ENCODE measurements around a stretch of chr18.

DNA sequence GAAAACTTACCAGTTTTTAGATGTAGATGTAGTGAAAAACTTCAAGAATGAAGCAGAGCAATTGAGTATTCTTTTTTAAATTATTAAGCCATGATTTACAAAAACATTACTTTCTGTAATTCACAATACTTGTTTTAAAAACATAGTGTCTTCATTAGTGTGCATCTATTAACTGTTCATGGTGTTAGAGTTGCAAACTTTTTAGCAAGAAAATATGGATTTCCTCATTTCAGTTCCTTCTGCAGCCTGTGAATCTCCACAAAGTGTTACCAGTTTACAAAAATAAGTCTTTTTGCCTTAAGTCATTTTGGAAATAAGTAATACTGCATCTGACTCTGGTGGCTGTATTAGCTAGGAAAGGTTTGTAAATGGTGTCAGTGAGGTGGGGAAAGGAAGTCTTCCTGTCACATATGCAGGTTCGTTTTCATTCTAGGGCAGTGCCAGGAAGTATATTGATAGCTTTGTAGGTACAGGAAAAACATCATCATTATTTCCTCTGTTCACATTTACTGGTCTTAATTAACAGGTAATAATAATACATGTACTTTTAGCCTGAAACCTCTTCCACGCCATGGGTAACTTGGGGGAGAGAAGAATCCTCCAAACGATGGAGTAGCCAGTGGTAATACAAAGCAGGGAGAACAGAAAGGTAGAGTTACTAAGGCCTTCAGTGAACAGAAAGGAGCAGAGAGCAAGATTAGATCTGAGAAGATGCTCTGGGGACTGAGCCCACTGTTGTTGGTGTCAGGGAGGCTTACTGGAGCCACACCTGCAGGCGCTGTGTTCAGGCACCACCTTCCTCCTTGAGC, 34.7 kb downstream of the RNMT start:
- RAMPAGE, long total RNA: no peak
- RRBS: no CpG with 5 or more reads among the region's 4 CpGs

DNA sequence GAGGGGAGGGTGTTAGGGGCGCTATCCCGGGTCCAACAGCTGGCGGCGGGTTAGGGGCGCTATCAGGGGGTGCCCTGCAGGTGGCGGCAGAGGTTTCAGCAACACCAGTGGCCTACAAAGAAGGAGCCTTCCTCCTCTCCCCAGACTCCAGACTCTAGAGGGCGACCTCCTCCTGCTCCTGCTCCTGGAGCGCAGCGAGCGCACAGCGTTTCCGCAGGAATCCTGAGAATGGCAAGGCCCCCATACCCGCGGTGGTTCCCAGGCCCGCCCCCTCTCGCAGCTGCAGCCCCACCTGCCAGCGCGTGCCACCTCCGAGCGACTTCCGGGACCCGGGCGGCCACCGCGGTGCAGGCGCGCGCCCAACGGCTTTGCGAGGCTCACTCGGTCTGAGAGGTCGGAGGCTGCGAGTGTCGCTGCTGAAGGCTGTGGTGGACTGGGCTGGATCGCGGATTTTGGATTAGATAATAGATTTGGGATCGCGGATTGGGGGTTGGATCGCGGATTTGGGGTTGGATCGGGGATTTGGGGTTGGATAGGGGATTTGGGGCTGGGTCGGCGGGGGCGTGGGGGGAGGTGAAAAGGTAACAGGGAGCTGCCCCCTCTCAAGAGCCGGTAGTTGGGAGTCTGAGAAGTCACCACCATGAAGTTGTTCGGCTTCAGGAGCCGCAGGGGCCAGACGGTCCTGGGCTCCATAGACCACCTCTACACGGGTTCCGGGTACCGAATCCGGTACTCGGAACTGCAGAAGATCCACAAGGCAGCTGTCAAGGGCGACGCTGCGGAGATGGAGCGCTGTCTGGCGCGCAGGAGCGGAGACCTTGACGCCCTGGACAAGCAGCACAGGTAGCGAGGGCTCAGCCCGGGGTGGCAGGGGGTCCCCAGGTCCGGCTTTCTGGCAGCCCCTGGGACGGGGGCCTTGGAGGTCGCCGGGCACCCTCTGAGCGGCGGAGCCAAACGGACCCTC, 46.8 kb upstream of the ZNF519 start:
- RAMPAGE, long total RNA: no peak
- RRBS: 17% methylated on average over 3 of the region's 70 CpGs

DNA sequence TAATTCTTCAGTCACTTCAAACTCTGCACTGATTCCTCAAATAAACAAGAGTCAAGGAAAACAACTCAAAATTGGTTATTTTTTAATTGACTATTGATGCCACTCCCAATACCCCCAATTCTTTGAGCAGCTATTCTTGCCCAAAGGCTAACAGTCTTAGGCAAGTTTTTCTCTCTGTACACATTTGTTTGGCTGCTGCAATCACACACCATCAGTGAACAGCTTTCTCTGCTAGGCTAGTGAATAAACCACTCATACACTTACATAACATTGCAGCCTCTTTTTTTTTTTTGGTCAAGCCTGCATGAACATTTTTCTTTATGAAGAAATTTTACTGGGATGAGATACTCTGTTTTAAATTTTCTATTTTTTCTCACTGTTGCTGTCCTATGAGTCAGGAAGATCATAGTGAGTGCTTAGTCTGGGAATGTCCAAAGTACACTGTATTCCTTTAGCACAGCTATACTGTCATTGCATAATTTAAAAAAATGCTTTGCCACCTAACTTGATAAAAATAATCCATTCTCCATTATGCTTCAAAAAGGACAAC, 58.5 kb downstream of the ROCK1 start:
- RAMPAGE, long total RNA: no peak

GRCh38 chr18:21056753-21057429, 54.7 kb downstream of the ROCK1 start:
- RAMPAGE, long total RNA: no peak
- RRBS: no CpG with 5 or more reads among the region's 2 CpGs

- RAMPAGE, long total RNA: no peak
- RRBS: no CpG with 5 or more reads among the region's 12 CpGs
Observed at GRCh38 chr18:21131697-21132288, 20.2 kb upstream of the ROCK1 start.

DNA sequence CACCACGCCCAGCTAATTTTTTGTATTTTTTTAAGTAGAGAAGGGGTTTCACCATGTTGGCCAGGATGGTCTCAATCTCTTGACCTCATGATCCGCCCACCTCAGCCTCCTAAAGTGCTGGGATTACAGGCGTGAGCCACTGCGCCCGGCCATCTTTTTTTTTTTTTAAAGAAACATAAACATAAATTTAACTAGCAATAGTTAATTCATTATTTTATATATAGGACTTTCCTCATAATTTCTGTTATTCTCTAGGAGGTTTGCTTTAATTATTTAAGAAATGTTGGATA, 43.2 kb upstream of the GREB1L start:
- RAMPAGE, long total RNA: no peak
- RRBS: no CpG with 5 or more reads among the region's 5 CpGs

DNA sequence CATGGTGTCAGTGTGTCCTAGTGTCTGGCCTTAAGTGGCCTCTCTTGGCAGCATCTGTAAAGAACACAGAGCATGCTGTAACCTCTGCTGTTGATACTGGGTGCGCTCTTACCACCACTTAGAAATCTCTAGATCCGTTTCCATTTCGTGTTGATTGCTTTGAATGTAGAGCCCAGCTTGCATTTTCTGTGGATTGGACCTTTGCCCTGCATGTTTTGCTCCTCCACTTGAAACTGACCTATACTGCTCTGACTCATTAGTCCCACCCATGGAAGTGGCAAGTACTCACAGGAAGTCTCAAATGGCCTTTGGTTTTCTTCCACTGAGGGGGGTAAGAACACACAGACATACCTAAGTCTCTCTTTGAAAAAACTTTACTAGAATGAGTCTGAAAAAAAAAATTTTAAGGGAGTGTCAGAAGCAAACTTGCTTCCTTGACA, 88.3 kb downstream of the GREB1L start:
- RAMPAGE, long total RNA: no peak
- RRBS: no CpG with 5 or more reads among the region's 3 CpGs

DNA sequence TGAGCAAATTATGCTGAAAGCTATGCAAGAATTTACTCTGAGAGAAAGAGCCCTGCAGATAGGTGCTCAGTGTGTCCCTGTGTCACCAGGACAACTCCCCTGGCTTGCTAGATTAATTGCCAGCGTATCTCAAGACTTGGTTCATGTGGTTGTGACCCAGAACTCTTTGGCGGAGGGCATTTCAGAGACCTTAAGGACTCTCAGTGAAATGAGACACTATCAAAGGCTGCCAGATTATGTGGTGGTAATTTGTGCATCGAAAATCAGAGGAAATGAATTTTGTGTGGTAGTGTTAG, 151.0 kb downstream of the ESCO1 start:
- RAMPAGE, long total RNA: no peak
- RRBS: no CpG with 5 or more reads among the region's 3 CpGs

GRCh38 chr18:21704866-21705115, 217 bp upstream of the ABHD3 start:
- RAMPAGE, long total RNA: no peak
- RRBS: 0% methylated on average over 3 of the region's 19 CpGs

DNA sequence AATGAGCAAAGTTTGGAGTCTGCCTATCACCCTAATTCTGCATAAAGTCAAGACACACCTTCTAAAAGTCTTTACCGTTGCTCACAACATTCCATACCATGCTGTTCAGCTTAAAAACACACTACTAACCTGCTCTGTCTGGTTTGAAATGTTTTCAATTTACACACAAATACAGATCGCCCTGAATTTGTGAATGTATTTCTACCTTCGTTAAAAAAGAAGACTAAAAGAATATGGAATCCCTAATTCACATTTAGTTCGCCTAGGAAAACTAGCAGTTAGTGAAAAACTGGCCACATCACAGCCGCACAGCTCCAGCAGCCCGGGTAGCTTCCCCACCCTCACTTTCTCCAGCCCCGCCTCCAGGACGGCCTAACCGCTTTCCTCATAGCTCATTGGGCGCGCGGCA, 316 bp upstream of the MIB1 start:
- RAMPAGE, long total RNA: no peak
- RRBS: 2% methylated on average over 5 of the region's 12 CpGs

GRCh38 chr18:21900612-21901125, 160.1 kb downstream of the MIB1 start:
- RAMPAGE, long total RNA: no peak
- RRBS: no CpG with 5 or more reads among the region's 6 CpGs

DNA sequence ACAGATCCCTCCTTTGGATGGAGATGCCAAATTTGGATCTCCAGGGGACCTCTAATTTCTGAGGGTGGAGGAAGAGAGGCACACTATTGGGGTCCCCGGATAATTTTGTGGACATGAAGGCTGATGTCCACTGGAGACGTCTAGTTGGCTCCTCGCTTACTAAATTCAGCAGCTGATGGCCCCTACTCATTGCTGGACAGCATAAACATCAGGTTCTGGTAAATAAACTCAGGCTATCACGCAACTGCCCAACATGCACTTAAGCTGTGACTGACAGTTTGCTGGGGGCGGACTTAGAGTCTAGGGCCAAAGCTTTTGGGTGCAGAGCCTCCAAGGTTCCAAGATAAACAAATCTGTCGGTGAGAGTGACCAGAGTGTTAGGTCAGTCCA, 188.8 kb upstream of the GATA6 start:
- RAMPAGE, long total RNA: no peak
- RRBS: no CpG with 5 or more reads among the region's 6 CpGs

- RAMPAGE, long total RNA: no peak
- RRBS: no CpG with 5 or more reads among the region's 1 CpG
Observed at GRCh38 chr18:21980983-21981212, 188.5 kb upstream of the GATA6 start.

- RAMPAGE, long total RNA: no peak
- RRBS: no CpG with 5 or more reads among the region's 4 CpGs
Observed at GRCh38 chr18:22106413-22106900, 62.9 kb upstream of the GATA6 start.

- RAMPAGE, long total RNA: no peak
- RRBS: no CpG with 5 or more reads among the region's 4 CpGs
Observed at GRCh38 chr18:22115555-22115888, 53.9 kb upstream of the GATA6 start.

DNA sequence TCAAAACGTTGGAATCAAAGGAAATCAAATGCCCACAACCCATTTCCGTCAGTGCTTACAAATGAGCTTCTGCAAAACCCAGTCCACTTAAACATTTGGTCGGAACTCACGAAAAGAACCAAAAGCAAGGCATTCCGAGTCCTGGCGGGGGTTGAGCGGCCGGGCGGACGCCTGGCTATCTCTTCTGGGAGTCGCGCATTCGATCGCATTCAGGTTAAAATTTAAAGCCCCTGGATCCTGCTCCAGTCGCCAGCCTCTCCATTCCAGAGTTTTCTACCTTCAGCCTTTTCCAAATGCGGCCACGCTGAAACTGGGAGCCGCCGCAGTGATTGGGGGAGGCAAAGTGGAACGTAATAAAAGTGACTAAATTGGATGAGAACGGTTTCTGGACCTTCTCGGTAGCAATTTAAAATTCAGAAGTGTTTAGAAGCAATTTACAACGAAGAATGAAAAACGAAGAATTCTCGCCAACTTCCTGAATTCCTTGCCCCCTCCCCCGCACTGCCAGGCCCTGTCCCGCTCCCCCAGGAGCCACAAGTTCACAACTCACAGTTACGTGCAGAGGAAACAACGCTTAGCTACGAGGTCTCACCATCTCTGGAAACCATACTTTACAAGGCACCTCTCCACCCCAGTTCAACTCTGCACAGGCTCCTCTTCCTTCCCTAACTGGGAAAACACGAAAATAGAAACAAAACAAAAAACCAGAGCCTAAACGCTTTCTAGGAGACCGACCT, 1.7 kb upstream of the GATA6 start:
- RAMPAGE, long total RNA: no peak
- RRBS: no CpG with 5 or more reads among the region's 33 CpGs

DNA sequence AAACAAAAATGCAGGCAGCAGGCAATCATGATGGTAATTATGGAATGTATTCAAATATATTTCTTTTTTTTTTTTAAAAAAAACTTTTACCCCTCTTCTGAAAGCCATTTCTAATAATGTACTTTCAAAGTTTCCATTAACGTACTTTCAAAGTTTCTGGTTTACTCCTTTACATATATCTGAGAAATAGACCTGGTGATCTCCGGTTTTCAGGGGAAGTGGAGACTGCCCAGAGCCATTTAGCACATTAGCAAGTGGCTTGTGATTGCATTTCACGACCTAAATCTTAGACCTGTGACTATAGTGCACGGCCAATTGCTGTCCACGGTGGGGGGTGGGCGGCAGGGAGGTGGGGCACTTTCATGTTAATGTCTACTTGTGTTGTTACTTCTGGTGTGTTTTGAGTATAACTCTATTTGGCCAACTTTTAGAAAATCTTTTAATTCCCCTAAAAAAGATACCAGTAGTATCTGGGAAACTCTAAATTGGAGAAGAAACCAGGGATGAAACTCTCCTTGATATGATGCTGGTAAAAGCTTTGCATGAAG, 11.3 kb downstream of the GATA6 start:
- RAMPAGE, long total RNA: no peak
- RRBS: no CpG with 5 or more reads among the region's 6 CpGs

DNA sequence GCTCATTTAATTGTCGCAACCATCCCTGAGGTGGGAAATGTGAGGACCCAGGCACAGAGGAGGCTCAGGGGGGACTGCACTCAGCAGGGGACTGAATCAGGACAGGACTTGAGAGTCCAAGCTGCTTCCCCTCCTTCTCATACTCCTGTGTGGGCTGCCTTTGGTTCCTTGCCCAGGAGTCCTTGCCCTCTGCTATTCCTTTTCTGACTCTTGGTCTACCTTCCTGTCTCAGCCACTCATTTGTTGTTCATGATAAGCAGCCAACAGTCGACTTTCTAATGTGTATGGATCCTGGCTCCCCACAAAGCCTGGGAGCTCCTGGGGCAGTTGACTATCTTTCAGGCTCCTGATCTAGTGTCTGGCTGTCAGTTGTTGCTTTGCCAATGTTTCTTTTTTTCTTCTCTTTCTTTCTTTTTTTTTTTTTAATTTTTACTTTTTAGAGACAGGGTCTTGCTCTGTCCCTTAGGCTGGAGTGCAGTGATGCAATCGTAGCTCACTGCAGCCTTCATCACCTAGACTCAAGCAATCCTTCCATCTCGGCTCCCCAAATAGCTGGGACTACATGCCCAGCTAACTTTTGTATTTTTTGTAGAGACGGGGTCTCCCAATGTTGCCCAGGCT, 28.4 kb downstream of the GATA6 start:
- RAMPAGE, long total RNA: no peak
- RRBS: no CpG with 5 or more reads among the region's 5 CpGs

DNA sequence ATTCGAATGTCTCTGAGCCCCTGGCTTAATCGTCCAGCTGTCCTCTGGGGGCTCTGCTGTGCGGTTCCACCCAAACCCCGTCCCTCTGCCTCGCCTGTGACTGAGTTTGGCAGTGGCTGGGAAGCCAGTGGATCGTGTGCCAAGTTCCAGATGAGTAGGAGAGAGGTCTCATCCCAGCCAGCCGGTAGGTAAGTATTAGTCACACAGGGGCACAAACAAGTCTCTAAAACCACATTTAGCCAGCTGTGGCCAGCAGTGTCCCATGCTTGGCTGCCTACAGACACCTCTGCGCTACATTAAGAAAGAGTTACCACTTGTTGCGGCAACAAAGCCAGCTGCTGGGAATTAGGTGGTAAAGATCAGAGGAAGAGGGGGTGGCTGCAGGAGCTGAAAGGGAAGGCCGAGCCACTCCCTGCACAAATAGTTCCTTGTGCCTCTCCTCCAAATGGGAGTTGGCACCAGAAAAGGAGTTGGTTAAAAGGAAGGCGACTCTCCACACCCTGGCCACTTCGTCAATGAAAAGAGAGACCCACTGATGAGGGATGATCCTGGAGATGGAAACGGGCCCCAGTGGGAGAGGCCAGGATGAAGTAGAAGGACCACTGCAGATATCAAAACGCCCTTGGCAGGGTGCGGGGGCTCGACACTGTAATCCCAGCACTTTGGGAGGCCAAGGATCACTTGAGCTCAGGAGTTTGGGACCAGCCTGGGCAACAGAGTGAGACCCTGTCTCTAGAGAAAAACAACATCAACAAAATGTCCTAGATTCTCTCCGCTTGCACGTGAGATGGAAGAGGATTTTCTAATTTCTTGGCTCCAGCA, 81.4 kb downstream of the GATA6 start:
- RAMPAGE, long total RNA: no peak
- RRBS: no CpG with 5 or more reads among the region's 18 CpGs

DNA sequence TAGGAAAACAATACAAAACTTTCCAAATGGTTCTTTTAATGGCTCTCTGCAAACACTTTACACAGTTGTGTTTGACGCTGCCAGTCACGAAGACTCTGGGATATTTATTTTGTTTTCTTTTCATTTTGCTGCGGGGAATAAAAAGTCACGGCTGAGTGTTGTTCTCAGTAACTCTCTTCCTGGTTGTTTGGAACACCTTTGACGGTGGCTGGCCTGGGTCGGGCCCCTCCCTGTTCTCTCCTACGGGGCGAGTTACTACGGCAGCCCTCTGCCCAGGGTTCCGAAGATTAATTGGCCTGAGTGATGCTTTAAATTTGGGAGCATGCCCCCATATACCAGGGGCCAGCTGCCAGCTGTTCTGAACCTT, 84.7 kb downstream of the GATA6 start:
- RAMPAGE, long total RNA: no peak
- RRBS: no CpG with 5 or more reads among the region's 10 CpGs

Measured in kidney epithelial cell (primary cell).